ENCODE measurements around the genes HOXD1 and HNRNPA3.

DNA sequence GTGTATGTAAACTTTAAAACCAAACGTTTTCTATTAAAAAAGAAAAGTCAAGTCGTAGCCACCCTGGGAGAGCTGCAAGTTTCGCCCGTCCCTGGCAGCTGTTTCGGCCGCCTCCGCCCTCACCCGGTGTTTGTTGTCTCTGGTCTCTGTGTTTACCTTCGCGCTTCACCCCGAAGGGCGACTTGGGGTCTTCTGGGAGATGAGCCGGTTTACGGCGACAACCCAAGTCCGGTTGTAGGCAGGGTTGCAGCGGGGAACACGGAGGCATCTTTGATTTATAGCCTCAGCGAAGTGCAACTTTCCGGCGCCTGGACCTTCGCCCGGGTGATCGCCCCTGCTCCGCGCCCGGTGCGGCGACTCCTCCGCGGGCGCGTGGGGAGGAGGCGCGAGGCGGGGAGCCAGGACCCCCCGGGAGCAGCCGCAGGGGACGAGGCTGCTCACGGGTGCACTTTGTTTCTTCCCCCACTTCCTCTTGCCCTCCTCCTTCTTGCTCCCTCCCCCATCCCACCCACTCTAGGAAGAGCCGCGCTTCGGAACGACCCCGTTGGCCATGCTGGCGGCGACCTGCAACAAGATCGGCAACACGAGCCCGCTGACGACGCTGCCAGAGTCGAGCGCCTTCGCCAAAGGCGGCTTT is 954 bp downstream of the SP9 start:
- PRO-cap: no peak
- RAMPAGE, long total RNA, 4 experiments: no peak in any of the 4 experiments

DNA sequence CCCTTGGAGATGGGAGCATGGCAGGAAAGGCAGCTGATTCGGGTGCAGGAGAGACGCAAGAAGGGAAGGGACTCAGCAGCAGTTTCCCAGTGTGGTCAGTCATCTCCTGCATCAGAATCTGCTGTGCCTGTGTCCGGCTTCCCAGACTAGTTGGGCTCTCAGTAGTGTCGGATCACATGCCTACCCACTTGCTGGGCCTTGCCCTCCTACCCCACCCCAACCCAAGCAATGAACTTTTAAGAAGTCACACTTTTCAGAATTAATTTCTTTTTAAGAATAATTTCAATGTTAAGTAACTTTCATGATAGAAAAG is 7.1 kb downstream of the WIPF1 start:
- PRO-cap: no peak
- RAMPAGE, long total RNA, 4 experiments: no peak in any of the 4 experiments

DNA sequence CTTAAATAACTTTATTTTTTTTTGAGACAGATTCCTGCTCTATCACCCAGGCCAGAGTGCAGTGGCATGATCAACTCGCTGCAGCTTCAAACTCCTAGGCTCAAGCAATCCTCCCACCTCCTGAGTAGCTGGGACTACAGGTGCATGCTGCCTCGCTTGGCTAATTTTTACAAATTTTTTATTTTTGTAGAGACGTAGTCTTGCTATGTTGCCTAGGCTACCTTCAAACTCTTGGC is 14.2 kb upstream of the WIPF1 start:
- PRO-cap: no peak
- RAMPAGE, long total RNA, 4 experiments: no peak in any of the 4 experiments

DNA sequence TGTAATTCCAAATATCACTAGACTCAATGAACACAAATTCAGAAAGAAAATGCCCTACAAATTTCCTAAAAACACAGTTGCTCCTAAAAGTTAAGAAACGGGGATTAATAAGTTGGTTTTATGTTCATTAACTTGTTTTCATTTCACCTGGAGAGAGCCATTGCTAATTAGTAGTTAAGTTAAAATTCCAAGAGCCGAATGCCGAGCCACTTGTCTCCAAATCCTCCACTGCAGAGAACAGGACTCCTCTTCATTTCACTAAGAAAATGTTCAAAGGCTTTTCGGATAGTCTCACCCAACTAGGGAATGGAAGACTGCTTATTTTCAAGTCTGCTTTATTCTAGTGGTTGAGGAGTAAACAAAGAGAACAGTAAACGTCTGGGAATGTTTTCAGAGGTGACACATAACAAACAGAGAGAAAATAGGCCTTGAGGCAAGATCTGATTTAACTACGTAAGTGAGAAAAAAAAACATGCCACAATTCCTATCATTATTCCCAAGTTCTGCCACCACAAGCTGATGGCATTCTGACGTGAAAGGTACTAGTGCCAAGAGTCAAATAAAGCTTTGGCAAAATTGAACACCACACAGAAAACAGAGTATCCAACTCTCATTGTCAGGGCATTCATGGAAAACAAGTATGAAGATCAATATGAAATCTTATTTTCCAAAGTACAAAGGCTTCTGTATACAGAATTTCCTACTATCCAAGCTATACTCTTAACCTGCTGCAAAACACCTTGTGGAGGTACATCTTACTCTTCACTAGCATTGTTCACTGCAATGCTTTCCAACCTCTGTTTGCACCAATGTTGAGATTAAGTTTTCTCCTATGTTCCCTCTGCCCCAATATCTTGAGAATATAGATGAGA is 16.7 kb upstream of the WIPF1 start:
- PRO-cap: no peak
- RAMPAGE, long total RNA, 4 experiments: no peak in any of the 4 experiments

DNA sequence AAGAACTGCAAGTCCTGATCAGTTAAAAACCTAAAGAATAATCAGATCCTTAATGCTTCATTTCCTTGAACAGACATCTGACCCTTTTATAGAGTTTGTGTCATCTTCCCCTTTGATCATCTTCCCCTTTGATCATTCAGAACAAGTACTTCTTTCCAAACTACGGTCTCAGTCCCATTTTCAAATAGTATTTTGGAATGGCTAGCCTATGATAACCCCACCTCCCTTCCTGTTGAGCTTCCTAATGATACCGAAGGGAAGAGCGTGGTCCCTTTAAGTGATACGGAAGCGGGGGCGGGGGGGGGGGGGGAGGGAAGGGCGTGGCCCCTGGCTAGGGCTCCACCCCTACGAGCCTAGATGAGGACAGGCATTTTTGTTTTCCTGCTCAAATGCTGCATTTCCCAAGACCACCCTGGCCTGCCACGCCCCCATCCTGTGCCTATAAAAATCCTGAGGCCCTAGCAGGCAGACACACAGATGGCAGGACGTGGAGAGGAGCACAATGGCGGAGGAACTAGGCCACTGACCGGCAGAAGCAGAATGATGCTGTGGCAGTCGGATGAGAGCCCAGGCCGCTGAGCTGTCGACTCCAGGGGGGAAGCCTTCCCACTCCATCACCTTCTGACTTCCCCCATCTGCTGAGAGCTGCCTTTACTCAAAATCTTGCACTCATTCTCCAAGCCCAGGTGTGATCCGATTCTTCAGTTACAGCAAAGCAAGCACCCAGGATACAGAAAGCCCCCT is 24.2 kb upstream of the CHRNA1 start:
- PRO-cap: no peak
- RAMPAGE, long total RNA, 4 experiments: no peak in any of the 4 experiments

- PRO-cap: no peak
- RAMPAGE, long total RNA, 4 experiments: no peak in any of the 4 experiments
Observed at GRCh38 chr2:174827353-174828377, 63.4 kb upstream of the CHRNA1 start.

DNA sequence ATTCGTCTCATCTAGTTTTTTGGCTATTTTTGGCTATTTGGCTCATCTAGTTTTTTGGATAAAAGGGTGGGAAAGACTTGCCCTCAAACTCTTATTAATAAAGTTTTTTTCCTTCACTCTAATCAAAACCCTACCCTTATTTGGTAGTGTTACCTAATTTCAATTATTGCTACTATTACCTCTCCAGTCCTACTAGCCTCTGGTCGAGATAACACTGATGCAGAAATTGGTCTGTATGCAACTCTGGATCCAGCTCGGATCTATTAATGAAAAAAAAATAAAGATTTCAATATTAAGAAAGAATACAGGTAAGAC is 1.6 kb downstream of the ATP5MC3 start:
- PRO-cap: no peak
- RAMPAGE, long total RNA, 4 experiments: no peak in any of the 4 experiments

GRCh38 chr2:176129828-176130865 is 642 bp downstream of the HOXD8 start:
- PRO-cap: no peak
- RAMPAGE, long total RNA, 4 experiments: start-site peak on the plus strand in 3 of 4 experiments, at chr2:176130578-176130787 at its widest, 9 to 15 reads per replicate

DNA sequence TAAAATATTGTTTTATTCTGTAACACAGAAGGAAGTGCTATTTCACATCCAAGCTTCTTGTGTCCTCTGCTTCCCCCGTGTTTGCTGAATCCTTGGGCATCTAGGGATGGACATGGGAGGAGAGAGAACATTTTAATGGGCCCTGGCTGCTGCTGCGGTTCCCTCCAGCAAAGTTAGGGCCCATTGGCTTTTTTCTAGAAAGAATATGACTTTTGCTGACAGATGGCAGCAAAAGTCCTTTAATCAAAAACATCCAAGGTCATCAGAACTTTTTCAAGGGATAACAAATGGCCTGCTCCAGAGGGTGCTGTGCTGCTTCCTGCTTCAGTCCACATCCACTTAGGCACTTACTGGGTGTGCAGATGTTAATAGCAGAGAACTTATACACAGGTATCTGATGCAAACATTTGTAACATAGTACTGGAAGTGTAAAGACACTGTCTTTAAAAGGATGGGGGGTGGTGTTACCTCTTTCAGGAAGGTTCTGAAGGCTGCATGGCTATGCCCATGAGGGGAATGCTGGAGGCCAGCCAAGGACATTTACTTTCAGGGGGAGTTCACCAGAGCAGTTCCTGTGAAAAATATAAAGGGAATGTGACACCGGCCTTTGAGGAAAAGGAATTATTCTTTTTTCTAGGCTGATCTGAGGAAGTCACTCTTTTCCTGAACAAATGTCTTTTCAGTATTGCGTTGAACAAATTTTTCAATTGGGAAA is 5.5 kb downstream of the HOXD8 start:
- PRO-cap: no peak
- RAMPAGE, long total RNA, 4 experiments: no peak in any of the 4 experiments

DNA sequence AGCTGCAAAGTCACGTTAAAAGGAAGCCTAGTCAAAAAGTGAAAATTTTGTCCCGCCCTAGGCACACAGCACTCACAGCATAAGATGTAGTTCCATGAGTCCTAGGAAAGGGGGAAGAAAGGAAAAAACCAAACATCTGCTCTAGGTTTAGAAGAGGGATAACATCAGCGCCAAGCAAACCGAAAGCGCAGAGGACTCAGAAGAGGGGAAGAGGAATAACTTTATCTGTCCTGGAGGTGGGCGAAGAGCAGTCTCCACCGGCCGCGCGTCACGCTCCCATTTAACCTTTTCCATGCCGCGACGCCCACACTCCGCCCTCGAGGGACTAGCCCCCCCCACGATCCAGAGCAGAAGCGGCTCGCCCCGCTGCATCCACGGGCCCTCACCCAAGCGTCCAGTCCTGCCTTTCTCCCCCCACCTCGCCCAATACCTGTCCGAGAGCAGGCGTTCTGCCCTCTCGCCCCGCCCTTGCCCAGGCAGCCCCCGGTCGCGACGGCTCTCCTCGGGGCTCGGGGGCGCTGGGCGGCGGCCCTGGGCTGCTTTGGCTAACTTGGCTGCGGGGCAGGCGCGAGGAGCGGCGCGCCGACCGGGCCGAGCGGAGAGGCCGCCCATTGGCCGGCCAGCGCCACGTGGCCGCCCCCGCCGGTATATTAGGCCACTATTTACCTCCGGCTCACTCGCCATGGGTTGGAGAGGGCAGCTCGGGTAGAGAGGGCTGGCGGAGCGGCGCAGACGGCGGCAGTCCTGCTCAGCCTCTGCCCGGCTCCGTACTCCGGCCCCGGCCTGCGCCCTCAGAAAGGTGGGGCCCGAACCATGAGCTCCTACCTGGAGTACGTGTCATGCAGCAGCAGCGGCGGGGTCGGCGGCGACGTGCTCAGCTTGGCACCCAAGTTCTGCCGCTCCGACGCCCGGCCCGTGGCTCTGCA is at the start of gene HOXD1:
Gene HOXD1 (plus strand): TSS at position 680 of the 926 bp plus-strand sequence.
- PRO-cap: unidirectional peak, plus-strand start at position 680 of the sequence
- RAMPAGE, long total RNA, 4 experiments: start-site peak on the minus strand in 4 of 4 experiments, centred at positions 545 to 561 of the sequence, 11 to 28 reads per replicate

- PRO-cap: no peak
- RAMPAGE, long total RNA, 4 experiments: no peak in any of the 4 experiments
Observed at GRCh38 chr2:176279626-176280157, 10.4 kb downstream of the MTX2 start.

DNA sequence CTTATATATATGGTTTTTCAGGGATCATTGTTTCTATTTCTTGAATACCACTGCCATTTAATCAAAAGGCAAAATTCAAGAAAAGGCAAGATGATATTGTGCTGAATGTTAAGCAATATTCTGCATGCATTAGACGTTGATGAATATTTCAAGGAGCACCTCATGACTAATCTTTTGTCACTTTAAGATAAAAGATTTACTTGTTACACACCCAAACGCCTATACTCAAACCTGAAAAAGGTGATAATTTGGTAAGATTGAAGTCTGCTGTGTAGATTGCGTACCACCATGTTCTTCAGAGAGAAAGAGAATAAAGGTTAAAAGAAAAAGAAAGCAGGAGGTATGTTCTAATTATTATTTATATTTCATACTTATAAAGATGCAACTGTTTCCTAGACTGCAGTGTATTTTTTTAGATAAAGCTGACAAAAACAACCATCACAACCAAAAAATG is 196.5 kb downstream of the MTX2 start:
- PRO-cap: no peak
- RAMPAGE, long total RNA, 4 experiments: no peak in any of the 4 experiments

DNA sequence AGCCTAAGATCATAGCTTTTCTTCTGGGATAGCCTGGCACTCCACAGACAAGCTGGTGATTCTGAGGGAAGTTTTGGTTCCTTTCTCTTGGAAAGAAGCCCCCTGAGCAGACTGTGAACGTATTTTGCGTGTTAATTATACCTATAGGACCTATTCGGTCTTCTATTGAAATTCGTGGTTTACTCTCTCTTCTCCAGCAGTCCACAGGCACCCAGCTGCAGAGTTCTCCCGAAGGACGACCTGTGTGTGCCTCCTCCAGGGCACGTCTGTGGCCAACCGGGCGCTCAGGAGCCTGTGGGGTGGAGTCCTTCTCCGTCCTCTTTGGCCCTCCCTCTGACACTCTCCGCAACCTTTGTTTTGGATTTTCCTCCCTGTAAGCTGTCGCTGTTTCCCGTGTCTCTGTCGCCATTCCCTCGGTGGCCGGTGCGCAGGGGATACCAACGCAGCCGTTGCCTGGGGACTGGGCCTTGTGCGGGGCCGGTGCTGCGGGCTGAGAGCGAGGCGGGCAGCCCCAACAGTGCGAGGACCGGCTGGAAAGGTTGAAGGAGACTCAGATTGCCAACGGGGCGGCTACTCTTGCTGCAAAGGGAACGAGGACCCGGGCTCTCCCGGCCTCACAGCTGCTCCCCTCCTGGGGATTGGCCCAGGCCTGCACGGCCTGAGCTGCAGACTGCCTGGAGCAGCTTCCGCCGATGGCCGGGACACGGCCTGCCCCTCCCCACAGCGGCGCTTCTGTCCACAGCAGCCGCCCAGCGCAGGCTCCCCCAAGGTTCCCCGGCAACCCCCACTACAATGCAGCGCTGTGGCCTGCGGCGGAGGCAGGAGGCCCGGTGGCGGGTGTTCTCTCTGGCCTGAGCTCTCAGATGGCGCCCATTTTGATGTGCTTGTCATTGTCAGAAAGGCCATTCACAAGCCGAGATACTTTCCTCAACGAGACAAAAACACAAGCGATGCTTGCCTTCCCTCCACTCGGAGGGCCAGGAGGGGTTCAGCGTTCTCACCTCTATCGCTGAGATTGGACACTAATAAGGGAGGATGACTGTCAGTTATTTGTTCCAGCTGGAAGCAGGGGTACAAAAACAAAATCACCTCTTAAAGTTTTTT is 221.1 kb downstream of the MTX2 start:
- PRO-cap: no peak
- RAMPAGE, long total RNA, 4 experiments: no peak in any of the 4 experiments

- PRO-cap: no peak
- RAMPAGE, long total RNA, 4 experiments: no peak in any of the 4 experiments
Observed at GRCh38 chr2:176805922-176806375, 406.6 kb upstream of the HNRNPA3 start.

DNA sequence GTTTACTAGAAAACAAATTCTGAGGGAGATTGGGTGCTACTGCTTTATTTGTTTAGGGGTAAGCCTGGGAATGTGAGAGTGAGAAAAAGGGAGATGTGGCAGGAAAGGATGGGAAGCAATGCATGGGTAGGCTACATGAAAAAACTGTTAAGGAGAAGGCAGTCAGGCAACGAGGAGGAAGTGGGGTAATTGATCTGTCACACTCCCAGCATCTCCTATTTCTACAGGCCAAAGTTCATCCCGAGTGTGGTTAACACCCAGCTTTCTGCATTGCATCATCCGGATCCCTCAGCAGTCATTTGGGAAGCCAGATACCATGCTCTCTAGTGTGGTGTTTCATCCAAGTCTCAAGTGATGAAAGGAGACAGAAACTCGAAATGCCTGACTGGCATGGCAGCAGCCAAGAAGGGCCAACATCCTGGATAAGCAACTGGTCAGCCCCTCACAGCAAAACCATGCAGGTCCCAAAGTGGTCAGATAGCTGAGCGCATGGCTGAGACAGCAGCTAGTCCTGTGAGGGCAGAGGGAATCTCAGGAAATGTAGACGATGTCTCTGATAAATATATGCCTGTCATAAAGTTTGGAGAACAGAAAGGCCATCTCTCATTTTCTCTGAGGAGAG is 24.9 kb upstream of the HNRNPA3 start:
- PRO-cap: no peak
- RAMPAGE, long total RNA, 4 experiments: no peak in any of the 4 experiments

DNA sequence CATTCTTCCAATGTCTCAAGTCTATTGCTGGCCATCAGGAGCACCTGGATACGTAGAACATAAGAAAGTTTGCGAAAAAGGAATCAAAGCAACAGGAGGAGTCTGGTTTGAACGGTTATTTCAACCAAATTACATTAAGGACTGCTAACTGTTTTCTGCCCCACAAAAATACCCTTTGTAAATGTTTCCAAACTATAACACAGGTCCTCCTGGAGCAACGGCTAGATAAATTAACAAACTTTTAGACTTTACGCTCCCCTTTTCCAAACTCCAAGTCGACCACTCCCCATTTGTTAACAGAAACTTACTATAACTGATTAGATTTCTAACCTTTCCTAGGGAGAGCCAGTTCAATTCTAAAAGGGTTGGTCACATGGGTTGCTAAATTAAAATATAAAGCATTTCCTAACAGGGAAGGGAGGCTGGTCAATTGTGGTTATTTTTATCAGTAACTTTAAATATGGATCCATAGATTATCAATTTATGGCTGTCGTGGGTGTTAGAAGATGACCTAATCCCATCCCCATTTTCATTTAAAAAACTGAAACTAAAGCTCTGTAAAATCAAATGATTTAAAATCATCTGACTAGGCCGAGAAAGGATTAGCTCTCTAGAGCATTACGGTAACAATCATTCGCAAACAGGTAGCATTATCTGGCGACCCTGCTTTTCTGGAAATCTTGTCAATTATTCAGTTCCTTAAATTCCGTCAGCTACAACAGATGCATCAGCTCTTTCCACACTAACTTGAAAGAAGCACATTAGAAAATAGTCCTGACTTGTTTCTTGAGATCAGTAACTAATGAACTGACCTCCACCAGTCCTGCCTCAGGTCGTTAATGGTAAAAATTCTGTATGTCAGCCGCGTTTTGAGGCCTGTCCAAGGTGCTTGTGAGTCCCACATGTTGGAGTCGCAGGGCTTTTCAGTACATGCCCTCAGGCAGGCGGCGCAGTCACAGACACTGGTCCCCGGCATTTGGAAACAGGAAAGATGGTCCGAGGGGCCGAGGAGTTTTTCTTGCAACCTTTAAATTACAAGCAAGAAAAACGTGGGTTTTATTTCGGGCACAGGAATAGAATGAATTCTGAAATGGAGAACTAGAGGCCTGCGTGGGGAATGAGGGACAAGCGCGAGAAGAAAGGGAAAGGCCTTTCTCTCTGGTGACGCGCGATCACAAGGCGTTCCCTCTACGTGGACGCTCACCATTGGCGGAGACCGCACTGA is 889 bp upstream of the HNRNPA3 start:
- PRO-cap: unidirectional peak, minus-strand start at position 1,126 of the sequence
- RAMPAGE, long total RNA, 4 experiments: no peak in any of the 4 experiments

GRCh38 chr2:177212518-177213606 is at the start of gene HNRNPA3:
HNRNPA3 (plus strand) TSS chr2:177212794.
- PRO-cap: unidirectional peak, minus-strand start at chr2:177212623
- RAMPAGE, long total RNA, 4 experiments: start-site peak on the plus strand in 4 of 4 experiments, at chr2:177212740-177212797 at its widest, 729 to 1,138 reads per replicate; start-site peak on the minus strand in 1 of 4 experiments, at chr2:177212616-177212639 at its widest, 5 reads per replicate

DNA sequence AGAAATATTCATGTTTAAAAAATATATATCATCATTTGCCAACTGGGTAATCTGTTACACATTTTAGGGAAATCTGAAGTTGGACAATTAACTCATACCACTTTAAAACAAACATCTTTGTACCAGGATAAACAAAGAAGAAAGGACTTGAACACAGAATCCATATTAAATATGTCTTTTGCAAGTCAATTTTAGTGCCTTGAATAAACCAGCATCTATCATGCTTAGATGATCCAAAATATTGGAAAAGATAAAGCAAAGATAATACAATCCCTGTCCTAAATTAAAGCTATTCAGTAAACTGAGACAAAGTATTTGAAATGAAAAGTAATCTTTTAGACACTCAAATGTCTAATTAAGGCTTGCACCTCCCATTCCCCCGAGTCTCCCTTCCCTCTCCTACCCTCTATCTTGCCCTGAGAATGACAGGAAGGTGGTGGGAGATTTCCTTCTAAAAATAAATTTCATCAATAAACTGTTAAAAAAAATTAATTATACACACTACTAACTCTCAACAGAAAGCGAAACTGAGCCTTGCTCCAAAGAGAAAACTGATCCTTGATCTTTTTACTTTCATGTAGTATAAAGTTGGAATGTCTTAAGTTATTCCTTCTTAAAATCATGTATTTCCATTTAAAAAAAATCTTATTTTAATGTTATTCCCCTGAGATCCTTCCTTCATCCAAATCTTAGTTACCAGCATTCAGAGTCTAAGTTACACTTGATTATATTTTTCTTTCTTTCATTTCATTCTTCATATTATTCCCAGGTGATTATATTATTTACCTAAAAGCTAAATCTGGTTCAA is 23.7 kb downstream of the NFE2L2 start:
- PRO-cap: no peak
- RAMPAGE, long total RNA, 4 experiments: no peak in any of the 4 experiments

GRCh38 chr2:177248488-177249874 is 15.5 kb downstream of the NFE2L2 start:
- PRO-cap: no peak
- RAMPAGE, long total RNA, 4 experiments: no peak in any of the 4 experiments

DNA sequence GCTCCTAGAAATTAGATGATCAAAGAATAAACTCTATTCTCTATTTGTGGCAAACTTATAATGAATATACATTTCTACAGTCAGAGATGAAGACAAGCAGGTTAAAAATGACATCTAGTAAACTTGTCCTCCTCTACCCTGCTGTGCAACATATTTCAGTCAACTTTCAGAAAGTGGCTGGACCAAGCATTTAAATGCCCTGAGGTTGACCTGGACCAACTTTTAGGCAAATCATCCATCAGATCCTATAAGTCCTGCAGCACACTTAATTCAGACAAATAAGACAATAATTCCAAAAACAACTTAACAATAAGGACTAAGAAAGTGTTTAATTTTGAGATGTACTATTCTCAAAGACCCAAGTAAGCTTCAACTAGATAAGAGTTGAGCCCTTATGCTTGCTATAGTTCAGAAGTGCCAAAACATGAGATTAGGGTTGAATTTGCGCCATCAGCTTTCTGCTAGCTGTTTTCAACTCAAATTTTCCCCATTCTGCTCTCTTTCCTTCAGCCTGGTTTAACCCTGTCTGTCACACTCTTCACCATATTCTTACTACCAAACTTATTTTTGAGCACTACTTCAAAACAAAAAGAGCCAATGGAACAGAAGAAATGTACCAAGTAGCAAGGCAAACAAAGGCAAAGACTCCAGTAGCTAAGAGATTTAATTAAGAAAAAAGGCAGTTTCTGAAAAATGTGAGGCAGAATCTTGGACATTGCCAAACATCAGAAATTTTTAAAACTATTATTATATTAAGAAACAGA is 4.2 kb downstream of the NFE2L2 start:
- PRO-cap: no peak
- RAMPAGE, long total RNA, 4 experiments: no peak in any of the 4 experiments